Measurements from ENCODE around the gene CD300E.

- RRBS = no CpG with 5 or more reads among the region's 10 CpGs
Observed at GRCh38 chr17:74055383-74056048, 148.0 kb upstream of the RPL38 start.

DNA sequence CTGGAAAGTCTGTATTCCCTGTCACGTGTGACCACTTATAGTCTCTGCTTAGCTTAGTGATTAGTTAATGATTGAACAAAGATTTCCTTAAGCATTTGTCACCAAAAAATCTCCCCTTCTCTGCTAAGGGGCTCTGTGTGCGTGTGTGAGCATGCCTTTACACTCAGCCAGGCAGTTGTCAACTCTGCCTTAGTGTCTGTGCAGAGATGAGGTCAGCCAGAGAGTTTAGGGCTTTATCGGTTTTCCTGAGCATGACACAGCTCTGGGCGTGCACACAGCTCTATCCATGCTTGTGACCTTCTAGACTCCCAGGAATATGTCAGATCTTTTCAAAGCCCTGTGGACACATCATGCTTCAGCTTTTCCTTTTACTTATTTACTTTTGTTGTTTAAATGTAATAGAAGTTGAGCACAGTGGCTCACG is 21.8 kb downstream of the DNAI2 start:
- RRBS = no CpG with 5 or more reads among the region's 5 CpGs

DNA sequence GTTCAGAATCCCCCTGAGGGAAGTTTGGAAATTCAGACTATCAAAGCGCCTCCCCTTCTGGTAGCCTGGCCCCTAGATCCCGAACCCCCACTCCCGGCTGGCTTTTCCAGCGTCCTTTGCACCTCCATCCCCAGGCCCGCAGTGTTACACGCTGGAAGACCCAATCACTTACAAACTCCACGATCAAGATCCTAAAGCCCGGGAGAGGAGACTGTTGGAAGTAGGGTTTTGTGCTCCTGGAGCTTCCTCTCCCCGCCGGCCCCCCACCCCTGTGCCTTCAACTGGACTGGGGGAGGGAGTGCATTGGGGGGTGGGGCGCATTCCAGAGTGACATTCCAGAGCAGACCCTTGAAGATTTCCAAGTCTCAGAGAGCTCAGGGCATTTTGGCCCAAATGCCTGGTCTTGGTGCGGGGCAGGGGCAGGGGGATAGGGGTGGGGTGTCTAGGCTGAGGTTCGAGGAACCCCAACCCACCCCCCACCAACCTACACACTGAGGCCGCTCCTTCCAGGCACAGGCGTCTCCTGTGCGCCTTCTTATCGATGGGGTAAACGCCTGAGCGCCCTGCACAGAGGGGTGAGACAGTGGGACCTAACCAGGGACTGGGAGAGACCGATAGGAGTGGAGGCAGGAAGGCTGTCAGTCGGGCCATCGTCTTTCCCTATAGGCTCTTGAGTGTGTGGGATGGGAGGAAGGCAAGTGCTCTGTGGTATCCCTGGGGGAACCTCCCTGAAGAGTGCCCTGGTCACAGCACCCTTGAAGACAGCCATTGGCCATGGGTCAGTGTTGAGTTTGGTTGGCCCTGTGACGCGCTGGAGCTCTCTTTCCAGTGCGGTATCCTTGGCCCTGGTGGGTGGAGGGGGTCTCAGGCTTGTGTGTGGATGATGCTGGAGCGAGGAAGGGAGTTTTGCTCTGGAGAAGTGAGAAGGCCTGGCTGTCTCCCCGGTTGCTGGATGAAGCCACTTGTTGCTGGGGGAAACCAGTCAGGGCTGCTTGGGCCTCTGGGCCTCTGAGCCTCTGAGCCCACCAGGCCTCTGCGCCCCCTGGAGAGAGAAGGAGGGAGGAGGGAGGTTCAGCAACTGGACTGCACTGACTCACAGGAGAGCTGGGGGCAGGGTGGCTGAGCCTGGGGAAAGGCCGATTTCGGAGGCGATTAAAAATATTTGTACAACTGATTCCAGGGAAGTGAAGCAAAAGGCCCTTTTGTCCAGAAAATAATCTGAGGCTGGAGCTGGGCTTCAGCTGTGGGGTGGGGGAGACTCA is 1.5 kb downstream of the GPRC5C start:
- RRBS = 13% methylated on average over 6 of the region's 31 CpGs

DNA sequence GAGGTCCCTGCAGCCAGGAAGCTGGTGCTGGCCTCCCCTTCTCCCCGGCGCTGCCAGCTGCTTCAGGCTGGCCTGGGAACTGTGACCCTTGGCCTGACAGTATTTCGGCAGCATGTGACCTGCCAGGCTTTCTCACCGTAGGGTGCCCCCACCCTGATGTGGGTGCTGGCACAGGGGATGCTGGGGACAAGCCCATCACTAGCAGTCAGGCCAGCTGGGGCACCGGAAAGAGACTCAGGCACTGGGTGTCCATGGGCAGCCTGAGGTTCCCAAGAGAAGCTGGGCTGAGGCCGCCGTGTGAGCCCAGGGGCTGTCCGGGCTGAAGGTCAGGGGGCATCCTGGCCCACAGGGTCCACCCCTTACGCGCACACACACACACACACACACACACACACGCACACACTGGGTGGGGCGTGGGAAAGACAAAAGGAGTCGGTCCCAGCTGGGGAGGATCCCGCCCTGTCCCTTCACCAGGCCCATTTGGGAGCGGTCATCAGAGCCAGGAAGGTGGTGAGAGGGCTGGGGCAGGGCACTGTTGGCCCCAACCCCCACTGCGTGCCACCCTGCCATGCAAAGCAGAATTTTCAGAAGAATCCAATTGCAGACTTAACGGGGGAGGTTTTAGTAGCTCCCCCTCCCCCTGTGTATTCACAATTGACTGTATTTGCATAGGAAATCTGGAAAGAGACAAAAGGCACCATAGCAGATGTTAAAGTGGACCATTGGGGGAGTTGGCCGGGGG is 11.5 kb upstream of the CD300A start:
- RRBS = 98% methylated on average over 5 of the region's 18 CpGs

DNA sequence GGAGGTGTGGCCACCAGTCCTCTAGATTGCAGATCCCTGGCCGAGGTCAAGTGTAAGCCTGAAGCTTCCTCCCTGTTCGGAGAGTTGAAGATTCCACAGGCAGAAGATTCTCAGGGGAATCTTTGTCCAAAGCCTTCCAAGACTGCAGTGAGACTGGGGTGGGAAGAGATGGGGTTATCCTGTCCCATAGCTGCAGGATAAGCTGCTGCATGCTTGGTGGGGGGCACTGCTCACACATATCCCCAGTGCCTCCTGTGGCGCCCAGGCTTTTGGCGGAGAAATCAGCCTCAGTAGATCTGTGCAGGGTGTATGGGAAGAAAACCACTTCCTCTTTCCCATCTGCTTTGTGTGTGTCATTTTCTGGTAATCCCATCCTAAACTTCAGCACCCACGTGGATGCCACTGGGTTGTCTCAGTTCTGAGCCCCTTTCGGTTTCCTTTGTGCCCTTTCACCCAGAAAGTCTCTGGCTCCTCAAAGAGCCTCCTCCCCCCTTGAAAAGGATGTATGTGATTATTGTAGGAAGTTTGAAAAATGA is 12.2 kb downstream of the CD300A start:
- RRBS = no CpG with 5 or more reads among the region's 6 CpGs

- RRBS = no CpG with 5 or more reads among the region's 4 CpGs
Observed at GRCh38 chr17:74609915-74610823, 13.4 kb downstream of the CD300E start.

DNA sequence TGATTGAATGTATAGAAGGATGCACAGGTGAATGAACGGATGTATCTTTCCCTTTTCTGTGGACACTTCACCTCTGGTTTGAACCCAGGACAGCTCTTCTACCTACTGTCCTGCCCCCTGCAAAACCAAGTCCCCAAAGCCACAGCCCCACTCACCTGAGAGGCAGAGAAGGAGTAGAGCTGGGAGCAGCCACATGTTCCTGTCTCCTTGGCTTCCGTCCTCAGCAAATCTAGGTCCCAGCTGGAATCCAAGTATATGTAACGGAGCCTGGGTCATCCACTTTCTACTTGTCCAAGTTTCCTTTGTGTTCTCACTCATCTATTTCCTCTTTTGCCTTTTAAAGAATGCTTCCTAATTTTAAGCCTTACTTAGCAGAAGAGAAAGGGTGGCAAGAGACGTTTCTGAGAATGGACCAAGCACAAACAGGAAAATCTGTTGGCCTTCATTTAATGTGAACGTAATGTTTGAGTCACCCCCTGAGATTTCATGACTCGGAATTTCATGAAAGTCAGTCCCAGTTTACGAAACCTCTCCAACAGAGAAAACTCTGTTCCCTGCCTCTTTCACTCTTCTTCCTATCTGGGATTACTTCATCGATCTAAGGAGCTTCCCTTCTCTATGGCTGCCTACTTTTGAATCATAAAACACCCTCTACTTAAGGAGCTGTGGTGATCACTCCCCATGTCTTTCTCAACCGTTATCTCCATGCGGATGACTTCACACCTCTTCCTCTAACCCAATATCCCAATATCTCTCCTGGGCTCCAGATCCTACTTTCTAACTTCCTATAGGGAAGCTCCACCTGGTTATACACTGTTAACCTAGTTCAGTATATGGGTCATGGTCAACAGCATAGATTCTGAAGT is at the start of gene CD300E:
Gene CD300E, minus strand, starts transcription at position 312 of the 866 bp plus-strand sequence.
- RRBS = no CpG with 5 or more reads among the region's 10 CpGs

- RRBS = 30% methylated on average over 2 of the region's 17 CpGs
Observed at GRCh38 chr17:74631633-74632672, 8.4 kb upstream of the CD300E start.

DNA sequence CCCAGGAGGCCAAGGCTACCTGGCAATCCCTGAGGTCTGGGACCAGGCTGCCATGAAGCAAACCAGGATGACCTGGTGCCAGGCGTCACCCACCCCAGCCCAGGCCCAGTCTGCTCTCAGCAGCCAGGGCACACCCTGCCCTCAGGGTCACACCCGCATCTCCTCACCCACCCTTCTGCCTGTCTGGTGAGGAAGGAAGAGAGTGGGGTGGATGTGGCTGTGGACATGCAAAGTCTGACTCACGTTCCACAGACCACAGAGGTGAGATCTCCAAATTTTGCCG is 6.5 kb upstream of the RAB37 start:
- RRBS = no CpG with 5 or more reads among the region's 4 CpGs

DNA sequence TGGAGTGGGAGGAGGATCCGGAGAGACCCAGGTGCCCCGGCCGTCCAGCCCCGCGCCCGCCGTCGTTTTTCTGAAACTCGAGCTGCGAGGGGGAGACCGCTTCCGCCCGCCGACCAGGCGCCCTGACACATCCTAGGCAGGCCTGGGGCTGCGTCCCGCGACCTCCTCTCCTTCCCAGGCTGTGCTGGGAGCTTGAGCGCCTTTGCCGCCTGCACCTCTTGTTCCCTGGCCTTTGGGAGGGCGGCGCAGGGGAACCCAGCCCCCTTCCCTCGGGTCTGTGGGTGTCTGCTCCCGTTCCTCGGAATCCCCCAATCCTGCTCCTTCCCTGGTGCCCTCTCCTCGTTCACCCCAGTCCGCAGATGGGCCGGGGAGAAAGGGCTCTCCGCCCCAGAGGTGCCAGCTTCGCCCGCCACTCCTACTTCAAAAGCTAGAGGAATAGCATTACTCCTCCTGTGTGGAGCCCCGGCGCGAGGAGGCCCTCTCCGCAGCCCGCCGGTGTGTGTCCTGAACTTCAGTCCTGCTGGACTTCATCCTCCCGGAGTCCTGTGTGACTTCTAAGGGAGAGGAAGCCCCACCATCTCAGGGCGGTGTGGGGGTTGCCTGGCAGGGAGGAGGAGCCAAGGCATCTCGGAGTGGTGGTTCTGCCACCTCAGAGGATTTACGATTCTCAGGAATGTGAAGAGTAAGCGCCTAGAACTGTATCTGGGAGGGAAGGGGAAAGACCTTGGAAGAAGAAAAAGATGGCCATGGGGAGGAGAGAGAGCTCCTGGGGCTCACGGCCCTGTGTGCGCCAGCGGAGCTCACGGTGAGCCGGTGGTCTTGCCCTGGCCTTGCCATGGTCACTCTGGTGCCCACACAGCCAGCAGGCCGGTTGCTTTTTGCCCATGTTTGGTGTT is 1.1 kb downstream of the NHERF1 start:
- RRBS = 30% methylated on average over 7 of the region's 48 CpGs

DNA sequence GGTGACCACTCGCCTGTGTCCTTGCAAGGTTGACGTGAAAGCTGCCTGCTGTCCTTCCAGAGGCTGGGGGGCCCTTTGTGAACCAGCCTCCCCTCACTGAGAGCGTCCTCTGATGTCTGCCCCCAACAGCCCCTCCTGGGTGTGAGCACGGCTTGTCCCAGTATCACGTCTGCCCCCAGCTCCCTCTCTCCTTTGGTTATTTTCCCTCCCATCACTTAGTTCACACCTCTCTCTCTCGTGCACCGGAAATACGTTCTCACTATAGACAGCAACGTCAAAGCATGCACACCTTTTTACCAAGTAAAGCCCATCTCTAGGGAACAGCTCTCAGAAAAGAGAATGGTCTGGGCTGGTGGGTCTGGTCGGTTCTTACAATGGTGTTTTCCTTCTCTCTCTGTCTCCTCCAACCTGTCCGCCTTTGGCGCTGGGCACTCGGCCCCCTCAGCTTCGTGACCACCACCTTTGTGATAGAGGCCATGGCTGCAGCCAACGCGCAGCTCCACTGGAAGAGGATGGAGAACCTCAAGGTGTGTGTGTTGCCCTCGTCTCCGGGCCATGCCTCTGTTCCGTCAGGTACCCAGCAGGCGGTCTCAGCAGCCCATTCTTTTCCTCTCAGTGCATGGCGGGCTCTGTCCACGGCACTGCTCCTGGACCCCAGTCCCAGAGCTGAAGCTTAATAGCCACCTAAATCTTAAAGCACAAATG is 12.2 kb downstream of the TMEM104 start:
- RRBS = no CpG with 5 or more reads among the region's 22 CpGs

- RRBS = no CpG with 5 or more reads among the region's 9 CpGs
Observed at GRCh38 chr17:74822642-74822981, 37.1 kb downstream of the GRIN2C start.

GRCh38 chr17:74922640-74923044 is 413 bp downstream of the USH1G start:
- RRBS = no CpG with 5 or more reads among the region's 14 CpGs

GRCh38 chr17:74999371-74999743 is 11.9 kb downstream of the CDR2L start:
- RRBS = no CpG with 5 or more reads among the region's 7 CpGs

DNA sequence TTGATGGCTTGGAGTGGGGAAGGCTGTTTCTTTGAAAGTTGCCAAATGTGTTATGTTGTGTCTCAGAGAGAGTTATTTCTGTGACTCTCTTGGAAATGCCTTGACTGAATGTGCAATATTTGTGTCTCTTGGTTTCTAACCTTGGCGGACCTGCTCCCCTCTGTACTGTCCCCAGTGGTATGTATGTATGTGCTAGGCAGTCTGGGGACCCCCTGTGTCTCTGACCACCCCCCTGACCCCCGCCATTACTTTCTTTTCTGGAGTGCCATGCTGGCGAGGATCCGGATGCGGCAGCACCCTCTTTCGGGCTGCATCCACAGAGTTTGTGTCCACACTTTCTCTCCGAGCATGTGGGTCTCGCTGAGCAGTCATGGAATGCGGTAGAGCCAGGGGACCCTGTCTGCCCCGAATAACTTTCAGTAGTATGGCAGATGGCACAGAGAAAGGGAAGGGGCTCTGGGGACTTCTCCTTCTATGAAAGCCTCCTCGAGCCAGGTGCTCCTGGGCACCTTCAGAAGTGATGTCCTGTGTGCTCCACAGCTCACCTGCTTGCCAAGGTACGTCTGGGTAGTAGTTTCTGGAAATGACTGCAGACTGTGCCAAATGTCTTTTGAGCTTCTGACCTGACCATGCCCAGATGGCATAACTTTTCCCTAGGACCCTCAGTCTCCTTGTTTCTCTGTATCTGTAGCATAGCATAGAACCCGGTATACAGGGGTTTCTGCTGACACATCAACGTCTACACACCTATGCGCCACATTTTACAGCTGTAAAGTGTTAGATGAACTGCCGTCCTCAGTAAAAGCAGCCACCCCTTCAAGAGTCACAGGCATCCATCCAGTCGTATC is 17.1 kb downstream of the KCTD2 start:
- RRBS = no CpG with 5 or more reads among the region's 17 CpGs

GRCh38 chr17:75129207-75130025 is 2.1 kb downstream of the NT5C start:
- RRBS = no CpG with 5 or more reads among the region's 16 CpGs

DNA sequence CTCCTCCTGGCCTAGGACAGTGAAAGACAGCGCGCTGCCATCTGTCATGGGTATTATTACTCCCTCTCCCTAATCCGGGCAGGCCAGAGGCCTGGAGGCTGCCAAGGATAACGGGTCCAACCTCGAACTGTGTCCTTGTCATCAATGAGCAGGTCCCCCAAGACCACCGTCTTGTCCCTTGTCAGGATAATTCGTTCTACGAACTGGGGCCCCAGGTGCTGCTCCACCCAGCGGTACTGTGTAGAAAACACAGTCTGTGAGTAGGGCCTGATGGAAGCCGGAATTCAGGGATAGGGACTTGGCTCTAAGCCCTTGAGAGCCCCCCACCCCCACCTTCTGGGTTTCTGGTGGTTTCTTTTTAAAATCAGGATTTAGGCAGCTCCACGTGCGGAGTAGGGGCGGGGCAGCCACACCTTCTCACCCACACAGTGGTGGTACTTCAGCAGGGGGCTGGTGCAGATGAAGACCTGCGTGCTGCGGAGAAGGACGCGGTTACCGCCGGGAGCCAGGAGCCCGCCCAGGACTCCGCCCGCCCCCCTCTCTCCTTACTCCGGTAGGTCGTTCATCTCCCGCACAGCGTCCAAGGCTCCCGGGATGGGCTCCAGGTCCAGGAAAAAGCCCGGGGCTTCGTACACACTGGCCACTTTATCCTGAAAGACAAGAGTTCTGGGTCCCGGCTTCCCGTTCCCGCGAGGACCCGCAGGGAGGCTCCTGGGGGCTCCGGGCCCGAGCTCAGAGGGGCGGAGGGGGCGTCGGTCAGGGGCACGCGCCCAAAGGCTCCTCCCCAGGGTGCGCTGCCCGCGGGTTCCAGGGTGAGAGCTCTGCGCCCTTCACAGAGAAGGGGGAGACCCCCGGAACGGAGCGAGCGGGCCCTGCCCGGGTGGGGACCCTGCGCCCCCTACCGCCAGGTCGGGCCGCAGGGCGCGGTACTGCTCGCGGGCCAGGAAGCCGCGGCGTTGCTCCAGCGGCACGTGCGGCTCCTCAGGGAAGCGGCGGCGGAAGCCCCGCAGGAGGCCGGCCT is 600 bp downstream of the NT5C start:
- RRBS = 8% methylated on average over 21 of the region's 69 CpGs

GRCh38 chr17:75153140-75154025 is 929 bp downstream of the JPT1 start:
- RRBS = 6% methylated on average over 7 of the region's 42 CpGs

DNA sequence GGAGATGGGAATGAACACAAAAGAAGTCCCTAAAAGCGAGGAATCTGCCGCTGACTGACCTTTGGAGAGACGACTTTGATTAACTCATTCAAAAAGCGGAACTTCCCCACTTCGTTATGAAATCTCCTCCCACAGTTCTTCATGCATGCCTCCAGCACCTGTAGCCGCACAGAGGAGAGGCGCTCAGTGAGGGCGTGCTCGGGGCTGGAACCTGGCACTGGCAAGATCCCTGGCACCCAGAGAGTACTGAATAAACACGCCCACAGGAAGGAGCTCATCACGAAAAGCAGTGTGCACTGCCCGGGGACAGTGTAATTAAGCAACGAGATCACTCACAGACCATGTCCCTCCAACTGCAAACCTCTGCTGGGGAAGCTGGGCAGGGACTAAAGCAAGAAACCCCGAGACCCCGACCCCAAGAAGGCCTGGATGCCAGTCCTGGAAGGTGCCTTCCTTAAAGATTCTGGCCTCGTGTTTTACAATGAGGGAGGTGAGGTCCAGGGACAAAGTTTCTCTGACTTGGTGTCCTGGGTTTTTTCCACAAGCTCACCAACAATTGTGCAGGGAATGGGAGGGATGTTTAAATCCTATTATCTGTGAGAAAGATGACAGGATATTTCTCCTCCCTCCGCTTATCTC is 16.7 kb downstream of the GGA3 start:
- RRBS = no CpG with 5 or more reads among the region's 17 CpGs

GRCh38 chr17:75253328-75253790 is 8.0 kb downstream of the GGA3 start:
- RRBS = no CpG with 5 or more reads among the region's 13 CpGs